ENCODE results near the gene MRNIP.

GRCh38 chr5:179657558-179657896 is 23.3 kb downstream of the CBY3 start:
- PRO-cap, result no peak

DNA sequence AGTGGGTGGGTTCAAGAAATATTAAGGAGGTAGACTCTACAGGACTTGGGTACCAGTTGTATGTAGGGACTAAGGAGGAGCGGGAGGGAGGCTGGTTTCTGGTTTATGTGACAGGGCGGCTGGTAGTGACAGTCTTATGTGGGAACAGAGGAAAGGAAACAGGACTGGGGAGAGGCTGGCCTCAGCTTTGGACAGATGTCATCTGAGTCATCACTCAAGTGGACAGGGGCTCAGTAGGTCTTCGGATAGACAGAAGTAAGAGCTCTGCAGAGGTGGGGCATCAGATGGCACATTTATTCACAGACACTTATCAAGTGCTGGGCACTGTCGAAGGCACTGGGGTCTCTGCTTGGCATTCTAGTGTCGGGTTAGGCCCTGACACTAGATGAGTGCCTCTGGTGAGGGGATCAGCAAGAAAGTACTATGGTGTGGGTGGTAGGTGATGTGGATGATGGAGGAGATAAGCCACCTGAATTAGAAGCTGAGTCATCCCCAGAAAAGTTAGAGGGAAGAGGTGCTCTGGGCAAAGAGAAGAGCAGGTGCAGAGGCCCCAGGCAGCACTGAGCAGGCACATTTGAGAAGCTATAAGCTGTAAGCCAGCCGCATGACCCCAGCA is 27.4 kb downstream of the MAML1 start:
- PRO-cap, result no peak

DNA sequence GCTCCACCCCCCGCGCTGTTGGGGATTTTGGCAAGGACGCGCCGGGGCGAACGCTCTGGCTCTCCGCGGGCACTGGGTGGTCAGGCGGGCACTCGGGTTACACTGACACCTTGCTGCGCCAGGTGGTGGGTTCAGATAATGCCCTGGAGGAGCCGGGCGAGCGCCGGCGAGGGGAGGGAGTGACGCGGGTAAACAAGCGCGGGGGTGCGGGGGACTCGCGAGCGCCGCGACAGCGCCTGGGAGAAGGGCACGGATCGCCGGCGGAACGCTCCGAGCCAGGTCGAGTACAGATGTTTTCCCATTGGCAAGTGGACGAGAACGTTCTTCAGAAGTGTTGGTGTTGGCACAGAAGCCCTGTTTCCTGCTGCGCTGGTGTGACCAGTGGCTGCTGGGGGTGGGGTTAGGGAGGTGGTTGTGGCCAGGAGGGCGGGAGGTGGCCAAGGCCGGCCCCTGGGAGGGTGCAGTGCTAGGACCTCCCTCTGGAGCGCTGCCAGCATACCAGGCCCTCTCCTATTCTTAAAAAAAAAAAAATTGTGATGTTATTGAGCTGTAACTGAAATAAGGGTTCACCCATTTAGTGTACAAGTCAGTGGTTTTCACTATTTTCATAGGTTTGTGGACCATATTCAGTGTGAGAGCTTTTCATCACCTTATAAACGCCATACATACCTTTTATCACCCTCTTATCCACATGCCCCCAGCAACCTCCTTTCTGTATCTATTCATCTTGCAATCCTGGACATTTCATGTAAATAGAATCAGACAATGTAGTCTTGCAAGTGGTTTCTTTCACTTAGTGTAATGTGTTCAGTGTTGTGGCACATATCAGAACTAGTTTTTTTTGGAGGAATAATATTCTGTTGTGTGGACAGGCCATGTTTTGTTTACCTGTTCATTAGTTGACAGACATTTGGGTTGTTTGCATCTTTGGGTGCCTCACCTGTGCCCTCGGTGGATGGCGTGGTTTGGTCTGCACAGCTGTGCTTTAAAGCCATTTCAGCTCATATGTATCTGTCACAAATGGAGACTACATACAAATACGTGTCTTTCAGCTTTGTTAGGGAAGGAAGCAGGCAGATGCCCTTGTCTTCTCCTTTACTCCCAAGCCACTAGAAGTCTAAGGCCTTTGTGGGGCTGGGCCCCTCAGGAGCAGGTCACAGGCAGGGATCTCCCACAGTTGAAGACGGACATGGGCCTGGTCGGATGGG is 1.1 kb downstream of the SQSTM1 start:
- PRO-cap, result no peak

DNA sequence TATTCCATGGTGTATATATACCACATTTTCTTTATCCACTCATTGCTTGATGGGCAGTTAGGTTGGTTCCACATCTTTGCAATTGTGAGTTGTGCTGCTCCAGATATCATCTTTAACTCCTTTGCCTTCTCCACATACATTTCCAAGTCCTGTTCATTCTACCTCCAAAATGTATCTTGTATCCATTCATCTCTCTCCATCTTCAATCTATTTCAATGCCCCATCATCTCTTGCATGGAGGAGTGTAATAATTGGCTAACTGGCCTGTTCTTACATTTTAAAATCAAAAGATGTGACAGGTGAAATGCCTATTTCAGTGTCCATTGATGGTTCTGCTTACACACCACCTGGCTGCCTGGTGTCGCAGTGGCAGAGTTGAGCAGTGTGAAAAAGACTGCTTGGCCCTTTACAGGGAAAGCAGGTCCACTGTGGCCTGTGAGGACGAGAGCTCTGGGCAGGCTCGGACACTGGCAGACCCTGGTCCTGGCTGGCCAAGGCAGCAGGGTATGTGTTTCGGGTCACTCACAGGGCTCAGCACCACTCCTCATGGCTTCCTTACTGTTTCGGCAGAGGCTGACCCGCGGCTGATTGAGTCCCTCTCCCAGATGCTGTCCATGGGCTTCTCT is 15.3 kb downstream of the SQSTM1 start:
- PRO-cap, result no peak

DNA sequence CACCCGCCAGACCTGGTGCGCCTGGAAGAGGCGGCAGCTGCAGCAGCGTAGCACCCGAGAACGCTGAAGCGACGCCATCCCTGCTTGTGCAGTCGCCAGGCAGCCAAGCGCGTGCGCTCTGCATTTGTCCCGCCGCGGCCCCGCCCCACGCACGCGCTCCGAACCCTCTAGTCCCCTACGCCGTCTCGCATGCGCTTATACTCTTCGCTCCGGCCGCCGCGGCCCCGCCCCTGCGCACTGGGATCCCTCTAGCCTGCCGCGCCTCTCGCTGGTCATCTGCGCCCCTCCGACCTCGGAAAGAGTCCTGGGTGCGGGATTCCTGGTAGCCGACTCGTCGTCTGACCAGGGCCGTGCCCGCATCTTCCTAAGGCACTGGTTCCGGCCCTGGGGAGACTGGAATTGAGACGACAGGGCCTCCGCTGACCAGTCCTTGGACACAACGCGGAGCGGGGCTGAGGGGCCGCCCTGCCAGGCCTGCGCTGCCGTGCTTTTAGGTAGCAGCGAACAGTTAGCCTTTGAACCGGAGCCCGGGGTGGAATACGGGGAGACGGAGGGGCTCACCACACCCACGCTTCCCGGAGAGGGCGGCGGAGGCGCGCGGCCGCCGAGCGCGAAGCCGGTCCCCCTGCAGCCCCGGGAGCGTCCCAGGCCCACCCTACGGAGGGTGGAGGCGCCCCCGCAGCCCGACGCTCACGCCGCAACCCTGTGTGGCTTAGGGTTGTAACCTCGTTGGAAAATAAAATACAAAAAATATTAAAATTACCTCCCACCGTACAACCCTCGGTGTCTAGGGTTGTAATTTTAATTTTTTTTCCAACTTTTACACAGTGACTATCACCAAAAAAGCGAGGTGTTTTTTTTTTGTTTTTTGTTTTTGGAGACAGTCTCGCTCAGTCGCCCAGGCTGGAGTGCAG is at the start of gene MRNIP:
Gene MRNIP, minus strand, starts transcription at position 99 of the 914 bp plus-strand sequence.
- PRO-cap, result bidirectional peak, plus-strand start at position 302 of the sequence, minus-strand start at position 90 of the sequence

- PRO-cap, result no peak
Observed at GRCh38 chr5:179863780-179864638, 5.4 kb upstream of the MRNIP start.

GRCh38 chr5:179895838-179896264 is 11.8 kb downstream of the TBC1D9B start:
- PRO-cap, result no peak

DNA sequence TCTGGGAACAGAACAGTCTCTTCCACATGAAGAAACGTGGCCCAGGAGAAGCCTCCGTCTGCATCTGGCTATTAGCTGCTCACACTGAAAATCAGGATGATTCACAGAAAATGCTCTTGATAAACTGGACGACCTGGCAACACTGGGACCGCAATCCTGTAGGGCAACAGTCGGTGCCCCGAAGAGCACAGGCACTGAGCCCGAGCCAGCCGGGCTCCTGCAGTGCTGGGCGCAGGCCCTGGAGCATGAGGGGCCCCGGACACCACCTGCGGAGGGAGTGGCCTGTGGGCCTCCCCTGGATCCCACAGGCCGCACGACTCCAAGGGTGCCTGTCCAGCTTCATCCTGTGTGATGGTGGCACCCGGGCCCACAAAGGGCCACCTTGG is 1.0 kb downstream of the TBC1D9B start:
- PRO-cap, result no peak

- PRO-cap, result no peak
Observed at GRCh38 chr5:179973166-179973608, 65.5 kb upstream of the TBC1D9B start.

DNA sequence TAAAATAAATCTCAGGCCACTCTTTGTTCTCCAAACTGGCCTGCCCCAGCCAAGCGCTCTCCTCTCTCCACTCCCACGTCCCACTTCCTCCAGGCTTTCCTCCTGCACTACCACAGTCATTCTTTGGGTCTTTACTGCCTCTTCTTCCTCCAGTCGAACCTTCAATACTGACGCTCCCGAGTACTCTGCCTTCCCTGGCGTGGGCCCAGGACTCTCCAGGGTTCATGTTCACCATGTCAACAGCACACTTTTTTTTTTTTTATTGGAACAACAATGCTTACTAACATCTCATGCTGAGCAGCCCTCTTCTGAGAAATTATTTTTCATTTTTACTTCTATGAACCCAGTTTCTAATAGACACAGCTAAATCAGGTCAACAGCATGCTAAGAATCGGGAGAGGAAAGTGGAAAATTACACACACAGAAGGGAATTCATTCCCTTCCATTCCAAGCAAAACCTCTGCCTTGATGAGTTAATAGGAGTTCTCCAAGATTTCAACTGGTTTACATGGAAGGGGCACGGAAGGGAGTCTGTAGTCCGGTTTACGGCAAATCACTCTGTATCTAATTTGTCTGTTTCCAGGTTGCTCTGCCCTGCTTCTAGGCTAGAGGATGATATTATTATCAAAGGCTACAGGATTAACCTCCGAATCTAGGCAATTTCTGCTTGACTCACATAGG is 23.7 kb downstream of the RNF130 start:
- PRO-cap, result no peak

DNA sequence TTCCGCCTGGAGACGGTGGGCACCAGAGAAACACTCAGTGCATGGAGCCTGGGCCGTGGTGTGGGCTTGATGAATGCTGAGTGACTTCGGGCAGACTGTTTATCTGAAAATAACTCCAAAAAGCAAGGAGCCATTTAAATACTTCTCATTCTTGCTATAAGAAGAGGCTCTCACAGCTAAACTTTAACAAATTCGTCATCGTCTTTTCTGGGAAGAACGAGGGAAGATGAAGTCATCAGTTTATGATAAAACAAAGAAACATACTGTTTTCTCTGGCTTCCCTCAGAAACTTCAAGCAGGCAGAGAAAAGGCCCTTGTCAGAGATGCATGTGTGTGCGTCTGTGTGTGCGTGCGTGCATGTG is 35.0 kb downstream of the RASGEF1C start:
- PRO-cap, result no peak

DNA sequence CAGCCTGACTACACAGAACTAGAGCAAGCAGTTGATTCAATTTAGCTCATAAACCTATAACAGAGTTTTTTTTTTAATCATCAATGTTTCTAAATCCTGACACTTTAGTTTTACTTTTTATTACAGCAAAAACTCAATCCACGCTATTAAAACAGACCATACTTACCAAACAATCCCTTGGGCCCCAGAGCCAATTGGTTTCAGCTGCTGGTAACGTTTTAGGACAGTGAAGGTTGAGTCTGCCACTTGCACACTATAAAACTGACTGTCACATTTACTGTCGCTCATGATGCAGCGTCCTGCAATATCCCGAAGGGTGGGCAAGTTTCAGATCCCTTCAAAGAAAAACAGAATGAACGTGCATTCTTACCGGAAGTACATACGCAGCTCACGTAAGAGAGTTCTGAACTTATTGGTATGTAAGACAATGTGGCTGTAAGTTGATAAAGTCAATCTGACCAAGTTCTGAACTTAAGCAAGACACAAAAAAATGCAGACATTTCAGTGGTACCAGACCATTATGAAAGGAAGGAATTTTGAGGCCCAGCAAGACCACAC is 11.5 kb downstream of the MAPK9 start:
- PRO-cap, result no peak

DNA sequence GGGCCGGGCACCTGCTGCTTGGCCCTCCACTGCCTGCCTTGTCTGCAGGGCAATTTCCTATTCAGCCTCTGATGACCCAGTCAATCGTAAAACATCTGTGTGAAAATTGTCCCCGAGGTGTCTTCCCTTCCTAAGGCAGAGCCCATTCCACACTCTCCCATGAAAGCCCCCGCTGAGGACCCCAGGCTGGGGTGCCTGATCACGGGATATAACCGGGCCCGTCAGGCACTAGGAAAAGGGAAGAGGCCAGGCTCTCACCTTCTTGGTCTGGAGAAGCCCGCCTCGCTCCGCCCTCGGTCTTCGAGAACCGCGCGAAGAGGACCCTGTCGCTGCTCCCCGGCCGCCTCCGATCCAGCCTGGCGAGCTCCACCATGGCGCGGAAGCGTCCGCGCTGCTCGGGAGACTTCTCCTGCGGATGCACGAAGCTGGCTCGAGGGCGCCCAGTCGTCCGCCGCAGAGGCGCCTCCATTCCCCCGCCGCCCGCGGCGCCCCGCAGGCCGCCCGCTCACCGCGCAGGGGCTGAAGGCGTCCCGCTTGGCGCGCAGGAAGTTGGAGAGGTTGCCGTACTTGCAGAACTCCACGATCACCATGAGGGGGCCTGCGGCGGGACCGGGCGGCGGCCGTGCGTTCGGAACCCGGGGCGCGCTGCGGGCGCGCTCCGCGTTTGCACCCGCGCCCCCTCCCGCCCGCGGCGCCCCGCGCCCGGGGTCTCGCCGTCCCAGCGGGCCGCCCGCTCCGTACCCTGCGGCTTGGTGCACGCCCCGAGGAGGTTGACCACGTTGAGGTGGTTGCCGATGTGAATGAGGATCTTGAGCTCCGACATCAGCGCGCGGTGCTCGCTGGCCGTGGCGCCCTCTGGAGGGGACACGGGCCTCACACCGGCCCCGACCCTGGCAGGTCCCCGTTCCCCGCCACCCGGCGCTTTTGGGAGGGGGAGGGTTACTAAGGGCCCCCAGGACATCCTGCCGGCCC is 27.5 kb upstream of the SCGB3A1 start:
- PRO-cap, result no peak

DNA sequence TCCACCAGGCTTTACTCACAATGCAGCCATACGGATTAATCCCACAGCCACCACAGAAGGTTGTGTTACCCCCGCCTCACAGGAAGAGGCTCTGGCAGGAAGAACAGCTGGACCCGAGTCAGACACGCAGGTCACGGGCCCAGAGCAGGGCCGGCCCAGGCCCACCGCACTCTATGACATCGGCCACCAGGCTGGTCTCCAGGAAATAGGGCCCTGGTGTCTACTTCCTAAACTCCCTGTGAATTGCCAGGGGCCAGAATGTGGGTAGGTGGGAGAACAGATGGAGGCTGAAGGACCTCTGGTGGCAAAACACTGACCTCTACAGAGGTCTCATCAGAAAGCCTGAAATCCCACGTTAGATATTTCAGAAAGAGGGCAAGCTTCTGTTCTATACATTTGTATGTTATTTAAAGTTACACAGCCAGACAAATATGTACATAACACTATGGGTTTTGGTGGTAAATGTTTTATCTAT is 15.5 kb downstream of the MGAT1 start:
- PRO-cap, result no peak

DNA sequence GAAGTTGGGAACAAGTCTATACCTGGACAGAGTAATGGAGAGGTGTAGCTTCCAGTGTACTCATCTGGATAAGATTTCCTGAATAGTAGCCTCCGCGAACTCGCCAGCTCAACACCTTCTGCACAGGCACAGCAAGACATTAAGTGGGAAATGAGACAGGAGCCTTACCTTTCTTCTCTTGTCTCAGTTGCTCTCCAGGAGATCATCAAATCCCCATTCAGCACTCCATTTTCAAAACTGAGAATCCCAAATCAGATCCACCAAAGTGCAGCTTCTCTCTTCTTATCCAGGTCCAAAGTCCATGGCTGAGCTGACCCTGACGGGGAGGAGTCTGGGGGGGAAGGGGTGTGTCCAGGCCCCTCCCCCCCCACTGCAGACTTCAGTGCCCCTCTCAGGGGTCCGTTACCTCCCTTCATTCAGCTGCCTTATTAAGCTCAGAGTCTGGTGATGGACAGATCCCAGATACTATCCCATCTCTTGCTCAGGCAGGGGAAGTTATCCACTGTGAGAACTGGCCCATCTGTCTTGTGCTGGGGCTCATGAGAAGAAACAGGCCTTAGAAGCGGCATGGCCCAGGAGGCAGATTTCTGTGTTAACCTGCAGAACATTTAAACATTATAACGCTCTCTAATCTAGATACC is 6.0 kb upstream of the MGAT1 start:
- PRO-cap, result no peak

GRCh38 chr5:180820683-180821427 is 18.2 kb upstream of the MGAT1 start:
- PRO-cap, result no peak

DNA sequence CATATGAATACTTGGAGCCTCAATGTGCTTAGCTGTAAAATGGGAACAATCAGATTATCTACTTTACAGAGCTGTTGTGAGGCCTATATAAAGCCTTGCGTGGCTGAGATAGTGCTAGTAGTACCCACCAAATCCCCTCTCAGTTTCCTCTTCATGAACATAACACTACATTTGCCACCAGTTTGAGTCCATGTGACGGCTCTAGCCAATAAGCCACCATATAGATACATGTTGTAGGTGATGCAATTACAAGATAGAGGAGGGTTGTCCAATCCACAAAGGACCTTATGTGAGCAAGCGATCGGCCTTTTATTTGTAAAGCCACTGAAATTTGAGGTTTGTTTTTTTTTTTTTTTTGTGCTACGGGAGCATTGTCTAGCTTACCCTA is 19.1 kb upstream of the MGAT1 start:
- PRO-cap, result no peak

GRCh38 chr5:180826004-180826493 is 23.4 kb upstream of the MGAT1 start:
- PRO-cap, result no peak

DNA sequence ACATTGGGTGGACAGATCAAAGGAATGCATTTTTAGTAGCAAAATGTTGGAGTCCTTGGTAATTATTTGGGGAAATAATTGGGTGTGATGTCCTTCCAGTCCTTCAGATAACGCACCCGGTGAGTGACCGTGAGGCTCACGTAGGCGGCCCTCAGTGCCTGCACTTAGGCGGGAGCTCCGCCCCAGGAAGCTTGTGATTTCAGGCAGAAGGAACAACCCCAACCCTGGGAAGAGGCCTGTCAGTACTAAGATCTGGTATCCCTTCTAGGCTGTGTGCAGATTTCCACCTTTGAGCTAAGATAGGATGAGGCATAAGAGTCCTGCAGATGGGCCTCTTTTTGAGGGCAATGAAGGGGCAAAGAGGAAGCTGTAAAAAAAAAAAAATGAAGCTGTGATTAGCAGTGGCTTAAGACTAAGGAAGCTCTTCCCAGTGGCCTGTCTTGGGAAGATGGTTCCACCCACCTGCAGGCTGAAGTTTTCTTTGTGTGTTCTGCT is 14.9 kb downstream of the BTNL9 start:
- PRO-cap, result no peak

DNA sequence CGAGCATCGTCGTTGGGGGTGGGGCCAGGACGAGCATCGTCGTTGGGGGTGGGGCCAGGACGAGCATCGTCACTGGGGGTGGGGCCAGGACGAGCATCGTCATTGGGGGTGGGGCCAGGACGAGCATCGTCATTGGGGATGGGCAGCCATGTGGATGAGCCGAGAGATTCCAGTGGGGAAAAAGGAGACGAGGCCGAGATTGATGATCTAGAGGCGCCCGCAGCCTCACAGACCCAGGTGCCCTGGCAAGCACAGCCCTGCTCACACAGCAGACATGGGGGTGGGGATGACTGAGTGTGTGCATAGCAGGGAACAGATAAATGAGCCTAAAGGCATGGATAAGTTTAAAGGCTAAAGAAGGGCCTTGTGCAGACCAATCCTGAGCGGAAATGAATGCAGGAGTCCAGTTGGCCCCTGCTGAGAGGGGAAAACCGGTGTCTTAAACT is 13.7 kb downstream of the OR2V2 start:
- PRO-cap, result no peak